Spinal cord (tissue), 3 donors: Measurements from ENCODE around the genes WFIKKN2, NME1 and MBTD1.

DNA sequence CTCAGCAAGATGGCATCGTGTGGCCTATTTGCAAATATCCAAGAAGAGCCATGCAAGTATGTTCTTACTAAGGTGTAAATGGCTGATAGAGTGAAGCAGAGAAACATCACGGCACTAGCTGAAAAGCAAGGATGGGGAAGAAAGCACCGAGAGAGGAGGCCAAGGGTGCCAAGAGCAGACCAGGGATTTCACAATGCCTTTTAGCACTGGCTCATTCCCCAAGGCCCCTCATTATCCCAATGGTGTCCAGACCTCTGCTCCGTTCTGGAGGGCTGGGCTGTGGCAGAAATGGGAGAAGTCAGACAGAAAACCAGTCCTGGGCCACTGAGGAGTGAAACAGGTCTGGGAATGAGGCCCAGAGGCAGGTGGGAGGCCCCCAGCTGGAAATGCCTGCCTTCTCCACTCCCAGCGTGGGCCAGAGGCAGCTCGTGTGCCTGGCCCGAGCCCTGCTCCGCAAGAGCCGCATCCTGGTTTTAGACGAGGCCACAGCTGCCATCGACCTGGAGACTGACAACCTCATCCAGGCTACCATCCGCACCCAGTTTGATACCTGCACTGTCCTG lies 20.5 kb downstream of the ANKRD40 start:
- PRO-cap = no peak
- RAMPAGE, long total RNA = no peak

DNA sequence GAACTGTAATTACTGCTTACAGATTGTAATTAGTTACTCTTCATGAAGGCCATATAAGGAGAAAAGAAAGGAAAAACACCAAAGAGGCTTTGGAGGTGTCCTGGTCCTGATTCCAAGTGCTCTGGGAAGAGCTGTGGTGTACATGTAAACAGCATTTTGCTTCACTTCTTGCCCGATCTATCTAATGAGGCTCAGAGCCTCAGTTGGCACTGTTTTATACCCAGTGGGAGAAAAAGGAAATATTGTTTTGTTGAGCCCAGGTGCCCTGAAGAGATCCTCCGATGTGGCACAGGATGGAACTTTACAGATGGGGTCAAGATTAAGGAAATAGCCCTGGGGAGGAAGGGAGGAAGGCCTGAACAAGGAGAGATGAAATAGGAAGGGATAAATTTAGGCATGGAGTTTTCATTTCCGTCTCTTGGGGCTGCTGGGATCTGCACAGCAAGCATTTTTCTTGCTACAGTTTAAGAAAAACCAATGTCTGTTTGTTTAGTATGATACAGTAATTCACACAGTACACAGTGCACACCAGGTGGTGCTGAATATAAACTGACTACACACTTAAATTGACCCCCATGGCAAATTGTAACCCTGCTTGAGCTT lies 845 bp upstream of the ANKRD40 start:
- PRO-cap = no peak
- RAMPAGE, long total RNA = no peak

DNA sequence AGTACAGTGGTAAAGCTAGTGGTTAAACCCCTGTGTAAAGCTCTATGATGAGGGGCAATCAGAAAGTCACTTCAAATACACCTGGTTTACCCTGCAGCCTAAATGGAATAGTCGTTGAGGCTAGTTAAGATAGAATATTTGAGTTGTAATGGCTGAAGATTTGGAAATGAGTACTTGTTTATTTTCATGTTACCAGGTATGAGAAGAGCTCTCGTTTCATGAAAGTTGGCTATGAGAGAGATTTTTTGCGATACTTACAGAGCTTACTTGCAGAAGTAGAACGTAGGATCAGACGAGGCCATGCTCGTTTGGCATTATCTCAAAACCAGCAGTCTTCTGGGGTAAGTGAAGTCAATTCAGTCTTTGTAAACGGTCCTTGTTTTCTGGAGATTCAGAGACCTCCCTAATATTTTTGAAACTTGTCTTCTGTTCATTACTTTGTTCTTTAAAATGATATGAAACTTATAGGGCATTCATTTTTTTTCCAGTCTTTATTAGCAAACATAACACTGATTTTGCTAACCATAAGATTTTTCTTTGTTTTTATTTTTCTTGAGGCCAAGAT lies 21.6 kb downstream of the LUC7L3 start:
- PRO-cap = no peak
- RAMPAGE, long total RNA = no peak

- PRO-cap = no peak
- RAMPAGE, long total RNA = no peak
Measured at GRCh38 chr17:50835443-50835967, at the start of gene WFIKKN2. Gene WFIKKN2, plus strand, starts transcription at chr17:50835586.

GRCh38 chr17:50864595-50865910 lies 1.1 kb downstream of the TOB1 start:
- PRO-cap = no peak
- RAMPAGE, long total RNA = no peak

DNA sequence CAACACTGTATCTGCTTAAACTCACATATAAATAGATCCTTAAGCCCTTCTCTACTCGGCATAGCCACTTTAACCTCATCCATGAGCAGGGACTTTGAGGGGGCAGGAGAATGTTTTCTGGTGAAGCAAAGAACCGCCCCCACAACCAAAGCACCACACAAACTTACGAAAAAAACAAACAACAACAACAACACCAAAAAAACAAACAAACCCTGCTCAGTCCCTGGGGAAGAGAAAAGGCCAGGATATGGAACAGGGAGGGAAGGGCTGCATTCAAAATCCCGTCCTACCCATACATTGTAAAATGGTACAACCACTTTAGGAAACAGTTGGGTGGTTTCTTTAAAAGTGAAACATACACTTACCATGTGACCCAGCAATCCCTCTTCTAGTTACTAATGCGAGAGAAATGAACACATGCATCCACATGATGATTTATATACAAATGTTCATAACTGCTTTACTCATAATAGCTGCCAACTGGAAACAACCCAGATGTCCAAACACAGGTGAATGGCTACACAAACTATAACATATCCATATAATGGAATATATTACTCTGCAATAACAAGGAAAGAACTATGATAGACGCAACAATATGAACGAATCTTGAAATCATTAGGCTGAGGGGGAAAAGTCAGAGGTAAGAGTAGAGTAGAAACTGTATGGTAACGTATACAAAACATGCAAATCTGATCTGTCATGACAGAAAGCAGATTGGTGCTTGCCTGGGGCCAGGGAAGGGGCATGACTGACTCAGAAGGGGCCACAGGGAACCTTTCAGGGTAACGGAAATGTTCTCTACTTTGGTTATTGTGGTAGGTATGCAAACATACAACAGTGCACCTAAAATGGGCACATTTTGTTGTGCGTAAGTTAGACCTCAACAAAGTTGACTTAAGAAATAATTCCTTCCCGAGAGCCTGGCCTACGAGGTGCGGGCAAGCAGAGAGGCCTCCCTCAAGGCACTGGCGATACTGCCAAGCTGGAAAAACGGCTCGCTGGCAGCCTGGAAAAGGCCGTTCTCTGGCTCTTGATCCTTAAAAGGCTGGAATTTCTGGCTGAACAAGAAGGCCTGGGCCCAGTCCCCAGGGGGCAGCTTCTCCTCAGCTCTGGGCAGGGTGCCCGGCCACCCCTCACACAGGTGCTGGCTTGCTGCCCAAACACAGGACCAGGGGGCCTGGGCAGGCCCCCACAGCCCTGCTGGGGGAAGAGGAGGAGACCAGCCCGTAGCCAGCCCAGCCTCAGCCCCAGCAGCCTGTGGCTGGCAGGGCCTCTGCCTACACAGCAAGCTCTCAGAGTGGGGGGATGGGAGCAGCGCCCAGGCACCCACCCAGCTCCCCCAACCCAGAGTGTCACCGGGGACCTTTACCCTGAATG lies 37.9 kb upstream of the TOB1 start:
- PRO-cap = no peak
- RAMPAGE, long total RNA = no peak

GRCh38 chr17:50916216-50917149 lies 50.3 kb upstream of the TOB1 start:
- PRO-cap = no peak
- RAMPAGE, long total RNA = no peak

DNA sequence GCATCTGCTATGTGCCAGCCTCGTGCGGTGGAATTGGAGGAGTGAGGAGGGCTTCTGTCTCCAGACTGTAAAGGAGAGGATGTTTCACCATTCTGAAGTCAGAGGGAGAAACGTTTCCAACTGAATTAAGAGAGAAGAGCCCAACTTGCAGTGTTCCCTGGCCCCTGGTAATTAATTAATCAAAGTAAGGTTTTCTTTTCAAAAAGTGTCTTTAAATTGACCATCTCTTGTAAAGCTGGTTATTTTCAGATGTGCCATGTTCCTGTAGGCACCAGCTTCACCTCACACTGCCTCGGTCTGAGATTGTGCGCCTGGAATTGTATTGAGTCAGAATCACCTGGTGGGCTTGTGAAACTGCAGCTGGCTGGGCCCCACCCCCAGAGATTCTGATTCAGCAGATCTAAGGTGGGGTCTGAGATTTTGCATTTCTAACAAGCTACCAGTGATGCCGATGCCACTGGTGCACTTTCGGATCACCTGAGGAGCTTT lies 59.0 kb upstream of the TOB1 start:
- PRO-cap = no peak
- RAMPAGE, long total RNA = no peak

GRCh38 chr17:50943915-50944971 lies 78.1 kb upstream of the TOB1 start:
- PRO-cap = no peak
- RAMPAGE, long total RNA = no peak

DNA sequence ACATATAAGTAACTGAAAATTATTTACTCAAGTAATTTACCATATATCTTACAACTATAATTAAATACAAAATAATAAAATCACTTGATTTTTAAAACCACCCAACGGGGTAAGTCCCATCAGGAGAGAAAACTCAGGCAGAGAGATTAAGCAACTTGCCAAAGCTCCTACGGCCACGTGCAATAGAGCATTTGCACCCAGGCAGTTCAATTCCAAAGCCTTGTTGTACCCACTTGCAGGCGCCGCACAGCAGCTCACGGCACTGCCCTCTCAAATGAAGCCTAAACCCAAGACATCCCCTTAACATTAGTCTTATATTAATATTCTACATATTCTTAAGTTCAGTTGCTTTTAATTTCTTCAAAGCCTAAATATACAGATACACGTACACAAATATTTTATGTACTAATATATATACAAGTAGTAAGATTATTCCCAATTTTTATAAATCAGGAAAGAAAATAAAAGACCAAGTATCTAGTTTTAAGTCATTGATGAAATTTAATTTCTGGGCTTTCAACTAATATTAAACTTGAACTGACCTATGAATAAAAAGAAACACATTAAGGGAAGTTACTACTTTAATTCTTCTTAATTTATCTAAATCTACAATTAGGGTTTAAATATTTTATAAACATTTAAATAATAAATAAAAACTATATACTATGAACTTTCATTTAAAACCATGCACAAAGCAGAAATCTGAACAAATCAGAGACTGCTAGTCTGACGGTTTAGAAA lies 75.5 kb downstream of the SPAG9 start:
- PRO-cap = no peak
- RAMPAGE, long total RNA = no peak

DNA sequence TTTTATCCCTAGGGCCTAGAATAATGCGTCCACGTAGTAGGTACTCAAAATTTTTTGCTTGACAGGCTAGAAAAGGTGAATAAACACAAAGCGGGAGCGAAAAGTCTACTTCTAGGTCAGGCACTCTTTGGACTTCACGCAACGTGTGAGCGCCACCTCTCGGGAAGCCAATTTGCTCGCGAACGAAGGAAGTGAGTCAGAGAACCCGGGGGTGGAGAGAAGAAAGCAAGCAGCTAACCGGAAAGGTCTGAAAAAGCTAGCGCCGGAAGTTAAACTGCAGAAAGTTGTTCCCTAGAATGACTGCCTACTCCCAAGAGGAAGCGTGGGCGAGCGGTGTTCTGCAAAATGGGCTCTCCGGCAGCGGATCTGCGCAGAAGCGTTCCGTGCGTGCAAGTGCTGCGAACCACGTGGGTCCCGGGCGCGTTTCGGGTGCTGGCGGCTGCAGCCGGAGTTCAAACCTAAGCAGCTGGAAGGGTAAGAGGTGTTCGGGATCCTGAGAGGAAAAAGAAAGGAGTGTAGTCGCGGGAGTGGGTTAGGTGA lies at the start of gene NME1:
TSS of gene NME1 (plus strand) at position 371 of the 540 bp plus-strand sequence.
- PRO-cap = no peak
- RAMPAGE, long total RNA = start-site peak on the plus strand centred at position 416 of the sequence, 70 bp wide, 555 and 861 reads in 2 replicates

DNA sequence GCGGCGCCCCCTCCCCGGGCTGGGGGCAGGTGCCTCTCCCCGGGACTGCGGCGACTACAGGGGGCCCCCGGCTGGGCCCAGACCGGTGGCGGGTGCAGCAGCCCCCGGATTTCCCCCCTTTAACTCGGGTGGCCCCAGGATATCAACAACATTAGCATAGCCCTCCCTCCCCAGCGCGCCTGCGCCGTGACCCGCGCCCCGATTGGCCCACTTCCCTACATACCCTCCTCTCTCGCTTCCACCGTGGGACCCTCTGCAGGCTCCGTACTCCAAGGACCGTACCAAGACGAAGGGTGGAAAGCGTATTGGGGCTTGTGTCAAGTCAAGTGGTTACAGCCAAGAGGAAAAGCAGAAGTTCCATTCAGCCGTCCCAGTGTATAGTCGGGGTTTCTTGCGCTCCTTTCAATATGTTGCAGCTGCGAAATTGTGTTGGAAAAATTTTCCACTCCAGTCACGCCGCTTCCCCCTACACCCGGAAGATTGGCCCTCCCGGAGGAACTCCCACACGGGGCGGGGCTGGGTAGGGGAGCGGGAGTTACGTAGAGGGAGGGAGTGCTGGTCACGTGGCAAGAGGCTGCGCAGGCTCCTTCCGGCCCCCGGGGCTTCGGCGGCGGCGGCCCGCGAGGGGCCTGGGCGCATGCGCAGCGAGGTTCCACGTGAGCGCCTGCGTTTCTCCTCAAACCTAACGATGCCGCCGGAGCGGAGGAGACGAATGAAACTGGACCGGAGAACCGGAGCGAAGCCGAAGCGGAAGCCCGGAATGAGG lies at the start of gene MBTD1:
TSS of gene MBTD1 (minus strand) at position 153 of the 766 bp plus-strand sequence.
- PRO-cap = no peak
- RAMPAGE, long total RNA = no peak

DNA sequence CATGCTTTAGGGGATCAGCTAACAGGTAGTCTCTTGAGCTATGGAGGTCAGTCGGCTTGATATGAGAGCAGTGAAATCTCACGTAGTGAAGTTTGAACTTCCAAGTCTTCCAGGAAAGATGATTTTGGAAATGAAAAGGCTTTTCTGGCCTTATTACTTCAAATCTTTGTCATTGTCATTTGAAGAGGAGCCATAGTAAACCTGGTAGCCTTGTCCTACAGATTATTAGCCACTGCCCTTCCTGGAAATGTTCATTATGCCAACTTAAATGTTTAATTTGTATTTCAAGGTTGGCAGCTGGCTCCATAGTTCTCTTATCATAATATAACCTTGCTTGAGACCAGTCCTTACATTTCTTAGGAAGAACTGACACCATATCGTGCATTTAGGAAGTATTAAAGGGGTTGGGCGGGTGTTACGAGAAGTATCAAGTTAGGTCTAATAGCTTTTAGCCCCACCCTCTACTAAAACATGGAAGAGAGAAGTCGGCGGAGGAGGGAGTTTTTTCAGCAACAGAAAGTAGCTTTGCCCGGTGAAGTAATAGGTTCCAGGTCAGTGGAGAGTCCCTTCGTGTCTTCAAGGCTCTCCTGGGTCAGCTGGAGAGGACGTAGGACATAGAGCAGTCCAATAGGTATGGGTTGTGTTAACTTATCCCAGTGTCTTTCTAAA lies 37.9 kb downstream of the UTP18 start:
- PRO-cap = no peak
- RAMPAGE, long total RNA = no peak

GRCh38 chr17:52132793-52133205 lies 25.7 kb downstream of the CA10 start:
- PRO-cap = no peak
- RAMPAGE, long total RNA = no peak

DNA sequence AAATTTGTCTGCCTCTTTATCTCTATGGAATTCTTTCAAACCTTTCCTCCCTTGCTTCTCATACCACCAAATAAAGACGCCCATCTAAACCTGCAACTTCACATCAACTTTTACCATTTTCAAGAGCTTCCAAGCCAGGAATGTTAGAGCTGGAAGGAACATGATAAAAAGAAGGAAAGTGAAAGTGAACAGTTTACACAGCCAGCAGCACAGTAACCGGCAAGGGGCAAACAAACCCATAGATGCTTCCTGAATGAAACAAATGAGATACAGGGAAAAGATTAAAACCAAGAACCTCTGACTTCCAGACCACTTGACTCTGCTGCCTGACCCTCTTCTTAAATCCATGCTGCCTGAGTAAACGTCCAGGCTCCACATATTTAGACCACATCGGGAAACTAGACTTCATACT lies 231.1 kb upstream of the CA10 start:
- PRO-cap = no peak
- RAMPAGE, long total RNA = no peak

GRCh38 chr17:55270377-55270677 lies 5.6 kb downstream of the HLF start:
- PRO-cap = no peak
- RAMPAGE, long total RNA = no peak

- PRO-cap = no peak
- RAMPAGE, long total RNA = no peak
Measured at GRCh38 chr17:55416744-55417121, 4.9 kb downstream of the MMD start.

DNA sequence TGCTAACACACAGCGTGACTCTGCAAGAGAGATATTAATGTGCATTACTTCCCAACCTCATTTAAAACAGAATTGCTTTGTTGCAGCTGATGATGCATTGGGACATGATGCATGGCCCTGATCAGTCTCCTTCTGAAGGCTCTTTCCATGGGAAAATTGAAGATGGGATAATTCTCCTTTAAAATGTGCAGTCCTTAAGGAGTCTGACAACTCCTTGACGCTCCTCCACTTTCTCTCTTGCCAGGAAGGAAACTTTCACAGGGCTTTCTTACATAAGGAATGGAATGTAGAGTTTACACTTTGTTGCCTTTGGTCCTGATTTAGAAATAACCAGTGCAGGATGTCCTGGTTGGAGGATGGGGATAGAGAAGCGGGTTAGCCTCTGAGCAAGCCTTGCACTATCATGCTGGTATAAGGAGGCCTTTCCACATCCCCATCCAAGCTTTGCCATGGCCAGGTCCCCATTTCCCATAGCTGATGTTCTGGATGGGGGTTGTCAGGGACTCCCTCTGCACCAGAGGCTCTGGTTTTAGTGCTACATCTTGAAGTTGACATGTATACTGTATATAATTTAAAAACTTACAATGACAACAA lies 21.7 kb upstream of the MMD start:
- PRO-cap = no peak
- RAMPAGE, long total RNA = no peak

GRCh38 chr17:55444848-55445455 lies 23.3 kb upstream of the MMD start:
- PRO-cap = no peak
- RAMPAGE, long total RNA = no peak

DNA sequence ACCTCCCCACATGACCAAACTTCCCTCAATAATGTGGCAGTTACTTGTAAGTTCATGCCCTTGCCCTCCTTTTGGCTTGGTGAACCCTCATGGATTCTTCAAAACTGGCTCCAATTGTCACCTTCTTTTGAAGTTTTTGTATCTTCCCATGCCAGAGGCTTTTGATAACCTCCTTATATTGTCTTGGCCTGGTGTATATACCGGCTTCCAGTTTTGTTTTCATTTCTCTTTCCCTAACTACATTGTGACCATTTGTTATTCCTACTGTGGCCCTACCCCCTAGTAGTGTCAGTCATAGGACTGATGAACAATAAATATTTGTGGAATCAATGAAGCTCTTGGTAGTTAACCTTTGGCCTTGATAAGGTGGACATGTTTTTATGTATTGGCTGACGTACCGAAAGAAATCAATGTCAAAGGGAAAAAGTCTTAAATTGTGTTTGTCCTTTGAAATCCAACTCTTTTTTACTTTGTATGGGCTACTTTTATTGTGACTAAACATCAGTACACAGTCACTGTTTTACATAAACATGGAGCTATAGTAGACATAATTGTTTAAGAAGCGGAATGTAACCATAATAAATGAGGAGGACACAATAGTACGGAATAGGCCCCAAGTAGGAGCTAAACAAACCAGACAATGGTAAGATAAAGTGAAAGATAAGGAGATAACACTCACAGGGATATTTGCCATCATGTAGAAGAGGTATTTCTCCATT lies 109.7 kb upstream of the MMD start:
- PRO-cap = no peak
- RAMPAGE, long total RNA = no peak